ENCODE measurements around the gene SLC10A7.

DNA sequence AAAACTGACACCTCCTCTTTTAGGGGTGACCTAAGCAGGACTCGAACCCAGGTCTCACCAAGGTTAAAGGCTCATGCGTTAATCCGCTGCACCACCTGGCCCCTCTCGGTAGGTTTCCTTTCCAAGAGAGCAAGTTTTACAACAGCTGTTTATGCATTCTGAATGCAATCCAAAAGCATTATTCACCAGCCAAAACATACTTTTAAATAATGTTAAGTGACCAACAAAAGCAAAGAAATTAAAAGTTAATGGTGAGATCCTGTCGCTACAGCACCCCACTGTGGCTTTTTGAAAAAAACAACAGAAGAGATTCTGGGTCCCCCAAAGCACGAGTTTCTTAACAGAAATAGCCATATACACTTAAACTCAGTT lies 51.4 kb downstream of the ZNF827 start:
- PRO-cap, result no peak
- RAMPAGE, long total RNA, 2 experiments, result no peak in any of the 2 experiments

- PRO-cap, result no peak
- RAMPAGE, long total RNA, 2 experiments, result no peak in any of the 2 experiments
Observed at GRCh38 chr4:146108801-146109166, 66.7 kb upstream of the LSM6 start.

- PRO-cap, result unidirectional peak, plus-strand start at chr4:146521569; unidirectional peak, plus-strand start at chr4:146522468
- RAMPAGE, long total RNA, 2 experiments, result start-site peak on the minus strand in 2 of 2 experiments, at chr4:146521876-146521916 at its widest, 28 to 43 reads per replicate
Observed at GRCh38 chr4:146521433-146522527, at the start of gene SLC10A7. TSS of gene SLC10A7 (minus strand) at chr4:146521940.

DNA sequence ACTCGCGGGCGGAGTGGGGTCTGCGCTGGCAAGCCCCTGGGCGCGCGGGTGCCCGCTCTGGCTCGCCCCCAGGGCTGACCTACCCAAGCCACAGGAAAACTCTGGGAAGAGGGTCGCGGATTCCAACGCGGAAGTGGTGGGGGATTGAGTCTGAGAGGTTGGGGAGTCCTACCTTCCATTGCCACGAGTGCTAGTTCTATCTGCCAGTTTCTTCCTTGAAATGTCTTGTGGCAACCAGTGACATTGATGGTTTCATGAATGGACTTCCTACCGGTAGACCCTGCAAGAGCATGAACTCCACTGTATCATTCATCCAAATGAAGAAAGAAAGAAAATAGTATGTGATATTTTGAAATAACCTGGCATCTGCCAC lies 1.0 kb upstream of the SLC10A7 start:
- PRO-cap, result no peak
- RAMPAGE, long total RNA, 2 experiments, result no peak in any of the 2 experiments

DNA sequence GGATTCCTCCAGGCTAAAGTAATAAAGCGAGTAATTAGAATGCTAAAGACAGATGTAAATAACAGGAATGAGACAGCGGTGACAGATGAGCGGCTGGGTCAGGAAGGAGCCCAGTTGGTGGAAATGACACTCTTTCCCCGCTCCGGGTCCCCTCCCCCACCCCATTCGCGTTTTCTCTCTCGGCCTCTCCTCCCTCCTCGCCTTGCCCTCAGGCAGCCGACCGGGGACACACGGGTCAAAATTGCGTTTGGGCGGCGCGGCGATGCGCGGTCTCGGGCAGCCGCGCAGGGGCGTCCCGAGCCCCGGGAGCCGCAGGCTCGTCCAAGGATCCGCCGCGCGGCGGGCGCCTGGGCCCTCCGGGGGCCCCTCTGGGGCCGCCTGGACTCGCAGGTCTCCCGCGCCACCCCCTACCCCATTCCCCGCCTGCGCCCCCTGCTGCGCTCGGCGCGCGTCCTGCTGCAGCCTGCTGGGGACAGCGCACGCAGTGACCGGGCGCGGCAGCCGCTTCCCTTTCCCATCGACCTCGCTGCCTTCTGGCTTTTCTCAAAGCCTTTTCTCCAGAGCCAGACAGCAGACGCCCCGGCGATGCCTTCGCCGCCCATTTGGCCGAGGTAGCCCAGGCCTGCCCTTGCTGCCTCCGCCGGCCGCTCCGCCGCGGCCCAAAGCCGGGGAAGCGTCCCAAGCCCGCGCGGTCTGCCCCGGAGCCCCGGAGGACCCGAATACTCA lies 16.3 kb downstream of the POU4F2 start:
- PRO-cap, result no peak
- RAMPAGE, long total RNA, 2 experiments, result no peak in any of the 2 experiments

- PRO-cap, result no peak
- RAMPAGE, long total RNA, 2 experiments, result no peak in any of the 2 experiments
Observed at GRCh38 chr4:147673481-147674197, 10.3 kb downstream of the PRMT9 start.

DNA sequence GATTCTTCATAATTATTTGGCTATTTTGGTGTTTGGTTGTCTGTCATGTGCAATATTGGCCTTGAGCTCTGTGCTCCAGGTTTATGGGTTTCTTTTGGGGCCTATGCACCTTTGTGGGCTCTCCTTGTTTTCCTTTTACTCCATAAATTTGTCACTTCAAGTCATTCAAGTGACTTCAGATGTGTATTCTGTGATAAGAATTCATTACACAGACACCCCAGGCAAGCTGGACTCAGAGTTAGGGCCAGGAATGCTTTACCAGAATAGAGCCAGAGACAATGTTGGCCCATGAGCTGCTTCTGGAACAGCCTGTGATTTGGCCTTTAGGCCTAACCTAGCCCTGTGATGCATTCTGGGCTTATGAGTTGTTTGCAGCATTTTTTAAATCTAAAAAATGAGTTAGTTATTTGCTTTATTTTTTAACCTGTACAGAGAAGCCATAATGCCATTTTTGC lies 84.4 kb downstream of the ARHGAP10 start:
- PRO-cap, result no peak
- RAMPAGE, long total RNA, 2 experiments, result no peak in any of the 2 experiments

GRCh38 chr4:147829389-147830115 lies 97.7 kb downstream of the ARHGAP10 start:
- PRO-cap, result no peak
- RAMPAGE, long total RNA, 2 experiments, result no peak in any of the 2 experiments

DNA sequence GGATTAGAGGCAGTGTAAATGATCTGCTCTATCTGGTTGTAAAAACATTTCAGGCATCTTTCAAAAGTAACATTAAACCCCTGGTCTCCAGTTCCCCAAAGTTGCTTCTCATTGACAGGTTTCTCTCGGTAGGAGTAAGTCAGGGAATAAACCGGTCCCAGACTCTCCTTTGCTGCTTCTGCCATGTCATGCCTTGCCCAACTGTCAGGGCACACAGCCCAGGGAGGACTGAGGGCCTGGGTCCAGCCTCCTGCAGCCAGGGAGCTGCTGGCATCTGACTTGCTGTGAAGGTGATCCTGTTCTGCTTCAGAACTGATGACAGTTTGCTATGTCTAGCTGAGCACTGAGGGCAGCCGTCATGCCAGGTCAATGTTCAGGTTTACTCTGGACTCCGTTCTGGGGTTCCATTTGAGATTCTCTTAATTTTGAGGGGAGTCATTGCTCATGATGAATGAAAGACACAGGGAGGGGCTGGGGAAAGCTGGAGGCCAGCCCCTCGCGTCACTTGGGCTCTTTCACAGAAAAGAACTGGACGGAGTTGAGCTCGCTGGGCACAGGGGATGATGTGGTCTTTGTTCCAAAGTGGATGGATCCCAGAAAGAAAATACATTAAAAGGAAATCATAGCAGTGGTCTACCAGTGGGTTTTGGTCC lies 312.4 kb downstream of the ARHGAP10 start:
- PRO-cap, result no peak
- RAMPAGE, long total RNA, 2 experiments, result no peak in any of the 2 experiments

GRCh38 chr4:148044864-148045297 lies 313.0 kb downstream of the ARHGAP10 start:
- PRO-cap, result no peak
- RAMPAGE, long total RNA, 2 experiments, result no peak in any of the 2 experiments

- PRO-cap, result no peak
- RAMPAGE, long total RNA, 2 experiments, result no peak in any of the 2 experiments
Observed at GRCh38 chr4:148060365-148061513, 328.9 kb downstream of the ARHGAP10 start.

GRCh38 chr4:148202993-148204049 lies 238.9 kb downstream of the NR3C2 start:
- PRO-cap, result no peak
- RAMPAGE, long total RNA, 2 experiments, result no peak in any of the 2 experiments

GRCh38 chr4:148310761-148311589 lies 131.2 kb downstream of the NR3C2 start:
- PRO-cap, result no peak
- RAMPAGE, long total RNA, 2 experiments, result no peak in any of the 2 experiments

DNA sequence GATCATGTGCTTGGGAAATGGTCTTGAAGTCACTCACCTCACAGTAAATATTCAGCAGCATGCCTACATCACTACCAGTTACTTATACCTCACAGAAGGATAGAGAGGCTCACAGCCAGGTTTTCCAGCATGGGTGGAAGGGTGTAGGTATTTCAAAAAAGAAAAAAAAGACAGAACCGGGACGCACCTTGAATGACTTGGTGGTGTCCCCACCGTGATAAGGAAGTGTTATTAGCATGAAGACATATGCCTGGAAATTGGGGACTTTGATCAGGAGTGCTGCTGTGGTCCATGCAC lies 633.6 kb downstream of the IQCM start:
- PRO-cap, result no peak
- RAMPAGE, long total RNA, 2 experiments, result no peak in any of the 2 experiments

DNA sequence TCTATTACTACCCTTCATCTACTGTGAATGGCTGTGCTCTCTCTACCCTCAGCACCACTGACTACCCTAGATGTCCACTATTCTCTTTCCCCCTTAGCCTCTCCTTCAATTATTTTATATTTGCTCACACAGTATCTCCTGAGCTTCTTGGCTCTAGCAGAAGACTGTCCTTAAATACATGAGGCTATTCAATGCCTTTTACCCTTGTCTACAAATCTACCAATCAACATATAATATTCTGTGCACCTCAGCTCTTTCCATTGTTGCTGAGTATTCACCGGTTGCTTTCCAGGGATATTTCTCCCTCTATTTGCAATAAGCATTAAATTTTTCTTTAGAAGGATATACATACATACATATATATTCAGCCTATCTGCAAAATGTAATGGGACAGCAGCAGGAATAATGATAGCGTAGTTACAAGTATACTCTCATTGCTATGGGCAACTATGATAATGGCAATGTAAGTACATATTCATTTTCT lies 19.9 kb upstream of the MAB21L2 start:
- PRO-cap, result no peak
- RAMPAGE, long total RNA, 2 experiments, result no peak in any of the 2 experiments

- PRO-cap, result no peak
- RAMPAGE, long total RNA, 2 experiments, result no peak in any of the 2 experiments
Observed at GRCh38 chr4:150578534-150579468, 3.1 kb upstream of the MAB21L2 start.

- PRO-cap, result no peak
- RAMPAGE, long total RNA, 2 experiments, result no peak in any of the 2 experiments
Observed at GRCh38 chr4:150579469-150580348, 2.2 kb upstream of the MAB21L2 start.

- PRO-cap, result no peak
- RAMPAGE, long total RNA, 2 experiments, result no peak in any of the 2 experiments
Observed at GRCh38 chr4:150582911-150583767, 1.2 kb downstream of the MAB21L2 start.

DNA sequence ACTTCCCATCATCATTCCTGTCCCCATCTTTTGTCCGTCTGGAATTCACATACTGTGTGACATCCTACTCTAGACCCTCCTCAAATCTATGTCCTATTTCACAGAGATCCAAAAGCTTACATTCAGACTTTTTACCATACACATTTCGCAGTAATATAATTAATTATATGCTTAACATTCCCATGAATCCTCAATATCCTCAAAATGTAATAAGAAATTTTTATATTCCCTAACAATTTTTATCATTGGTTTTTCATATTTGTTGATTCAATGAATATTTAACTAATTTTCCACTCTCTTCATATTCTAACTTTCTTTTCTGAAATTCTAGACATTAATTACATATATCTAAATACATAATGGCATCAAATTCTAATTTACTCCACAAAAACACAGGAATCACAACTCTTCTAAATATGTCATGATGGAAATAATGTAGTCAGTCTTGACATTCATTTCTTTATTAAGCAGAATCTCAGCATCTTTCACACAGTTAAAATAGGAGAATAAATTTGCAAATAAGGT lies 59.2 kb downstream of the MAB21L2 start:
- PRO-cap, result no peak
- RAMPAGE, long total RNA, 2 experiments, result no peak in any of the 2 experiments

- PRO-cap, result no peak
- RAMPAGE, long total RNA, 2 experiments, result no peak in any of the 2 experiments
Observed at GRCh38 chr4:150726933-150727290, 145.0 kb downstream of the MAB21L2 start.